ENCODE measurements around a stretch of chr15.

- PRO-cap = no peak
Observed at GRCh38 chr15:94343909-94344770, 112.8 kb downstream of the MCTP2 start.

- PRO-cap = unidirectional peak, minus-strand start at chr15:94968300
Observed at GRCh38 chr15:94968074-94968404, 736.7 kb downstream of the MCTP2 start.

DNA sequence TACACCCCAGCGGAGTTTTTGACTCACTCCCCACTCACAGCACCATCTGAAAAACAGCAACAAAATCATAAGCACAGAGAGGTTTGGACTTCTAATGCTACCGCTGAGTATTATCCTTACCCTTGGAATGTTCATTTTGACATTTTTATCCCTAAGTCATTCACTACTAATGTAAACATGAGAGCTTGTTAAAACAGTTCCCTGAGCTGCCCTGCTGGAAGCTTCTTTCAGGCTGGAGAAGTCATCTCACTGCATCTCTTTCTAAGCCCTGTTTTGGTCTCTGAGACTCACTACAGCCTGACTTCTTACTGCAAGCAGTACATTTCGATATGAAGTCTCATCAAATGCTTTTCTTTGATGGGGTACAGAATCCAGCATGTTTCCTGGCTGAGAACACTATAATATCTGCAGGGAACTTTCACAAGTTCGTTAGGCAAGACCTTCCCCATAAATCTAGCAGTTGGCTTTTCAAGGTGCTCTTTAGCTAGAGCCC is 1046.0 kb downstream of the MCTP2 start:
- PRO-cap = no peak

DNA sequence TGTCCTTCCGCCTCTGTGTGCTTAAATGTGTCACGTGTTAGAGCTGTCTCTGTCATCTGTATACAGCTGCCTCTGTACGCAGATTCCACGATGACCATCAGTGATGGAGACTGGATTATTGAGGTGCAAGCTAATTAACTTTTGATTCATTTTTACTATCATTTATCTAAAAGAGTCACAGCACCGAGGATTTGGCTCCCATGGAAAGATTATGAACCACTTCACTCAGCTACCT is 1048.0 kb downstream of the MCTP2 start:
- PRO-cap = no peak

DNA sequence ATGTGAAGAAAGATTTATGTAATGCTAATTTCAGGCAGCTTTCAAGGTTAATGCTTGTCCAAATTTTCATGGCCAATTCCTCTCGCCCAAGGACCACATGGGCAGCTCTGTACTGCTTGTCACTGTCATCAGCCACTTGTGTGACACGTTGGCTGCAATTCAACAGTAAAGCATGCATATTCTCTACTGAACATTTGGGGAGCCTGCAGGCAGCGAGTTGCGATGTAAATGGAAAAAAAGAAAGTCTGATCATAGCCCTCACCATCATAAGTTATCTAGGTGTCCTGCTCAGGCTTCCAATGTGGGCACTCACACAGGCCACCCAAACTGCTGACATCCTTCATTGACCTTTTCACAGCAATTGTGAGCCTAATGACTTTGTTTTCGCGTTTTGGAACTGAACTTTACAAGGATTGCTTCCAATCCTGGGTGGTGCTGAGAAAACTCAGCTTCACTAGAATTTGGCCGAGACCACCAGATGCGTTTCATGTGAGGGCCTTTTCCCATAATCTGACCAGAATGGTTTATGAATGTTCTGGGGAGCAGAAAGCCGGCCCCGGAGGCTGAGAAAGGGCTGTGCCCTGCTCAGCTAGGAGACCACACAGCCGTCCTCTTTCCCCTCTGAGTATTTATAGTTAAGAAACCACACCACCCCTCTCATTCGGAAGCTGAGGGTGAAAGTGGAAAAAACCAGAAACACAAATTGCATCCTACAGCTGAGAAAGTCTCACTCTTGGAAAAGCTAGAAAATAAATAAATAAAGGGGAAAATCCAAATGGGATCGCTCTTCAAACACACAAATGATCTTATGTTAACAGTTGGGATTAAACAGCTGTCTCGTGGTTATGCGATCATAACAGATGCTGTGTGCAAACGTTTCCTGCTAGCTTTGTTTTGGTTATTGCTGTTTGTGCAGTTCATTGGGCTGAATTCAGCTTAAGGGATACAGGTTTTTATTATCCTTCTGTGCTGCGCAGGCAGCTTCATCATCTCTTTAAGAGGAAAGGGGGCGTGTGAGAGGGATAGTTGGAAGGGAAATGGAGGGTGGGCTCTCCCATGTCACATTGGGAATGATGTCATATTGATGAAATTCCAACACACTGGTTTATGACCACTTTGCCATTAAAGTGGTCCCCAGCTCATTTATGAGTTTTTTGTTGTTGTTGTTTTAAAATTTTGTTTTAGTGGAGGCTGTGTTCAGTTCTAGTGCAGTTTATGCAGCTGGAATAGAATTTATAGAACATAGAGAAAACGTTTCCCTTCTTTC is 1026.3 kb upstream of the NR2F2 start:
- PRO-cap = no peak

DNA sequence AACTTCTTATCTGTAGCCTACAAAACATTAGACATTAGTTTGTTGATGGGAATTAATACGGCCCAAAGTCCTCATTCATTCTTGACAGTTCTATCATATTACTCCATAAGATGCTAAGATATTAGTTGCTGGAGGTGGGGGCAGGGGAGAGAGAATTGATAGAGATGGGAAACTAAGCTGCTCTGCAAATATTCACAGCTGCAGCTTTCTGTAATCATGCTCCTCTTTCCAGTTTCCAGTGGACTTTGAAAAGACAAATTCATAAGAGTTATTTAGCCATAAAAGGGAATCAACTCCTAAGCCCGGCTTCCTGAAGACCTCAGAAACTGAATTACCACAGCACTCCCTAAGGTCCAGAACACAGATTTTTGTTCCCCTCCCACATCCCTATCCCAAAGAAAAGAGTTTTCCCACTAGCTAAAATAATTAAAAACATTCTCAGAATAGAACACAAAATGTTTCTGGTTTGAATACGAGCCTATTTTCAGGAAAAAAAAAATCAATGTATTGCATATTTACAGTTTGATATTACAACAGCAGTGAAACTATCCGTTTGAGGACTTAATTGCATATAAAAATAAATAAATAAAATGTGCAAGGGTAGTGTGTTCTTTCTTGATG is 871.8 kb upstream of the NR2F2 start:
- PRO-cap = no peak

DNA sequence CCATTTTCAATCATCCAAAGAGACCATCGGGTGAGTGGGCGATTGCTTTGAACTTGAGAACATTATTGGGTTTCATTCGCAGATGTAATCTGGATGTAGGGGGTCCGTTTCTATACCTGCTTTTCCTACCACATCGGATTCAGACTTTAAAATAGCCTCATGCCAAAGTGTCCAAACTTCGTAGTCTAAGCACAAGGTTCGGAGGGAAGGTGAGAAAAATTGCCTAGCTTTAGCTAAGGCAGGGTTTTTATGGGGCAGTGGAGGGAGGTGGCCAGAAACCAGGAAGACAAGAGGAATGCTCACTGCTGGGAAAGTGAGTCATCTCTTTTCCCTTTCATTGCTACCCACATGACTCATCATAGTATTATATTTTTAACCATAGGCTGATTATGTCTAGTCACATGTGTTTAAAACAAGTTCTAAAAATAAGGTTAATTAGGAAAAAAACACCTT is 773.1 kb upstream of the NR2F2 start:
- PRO-cap = no peak

DNA sequence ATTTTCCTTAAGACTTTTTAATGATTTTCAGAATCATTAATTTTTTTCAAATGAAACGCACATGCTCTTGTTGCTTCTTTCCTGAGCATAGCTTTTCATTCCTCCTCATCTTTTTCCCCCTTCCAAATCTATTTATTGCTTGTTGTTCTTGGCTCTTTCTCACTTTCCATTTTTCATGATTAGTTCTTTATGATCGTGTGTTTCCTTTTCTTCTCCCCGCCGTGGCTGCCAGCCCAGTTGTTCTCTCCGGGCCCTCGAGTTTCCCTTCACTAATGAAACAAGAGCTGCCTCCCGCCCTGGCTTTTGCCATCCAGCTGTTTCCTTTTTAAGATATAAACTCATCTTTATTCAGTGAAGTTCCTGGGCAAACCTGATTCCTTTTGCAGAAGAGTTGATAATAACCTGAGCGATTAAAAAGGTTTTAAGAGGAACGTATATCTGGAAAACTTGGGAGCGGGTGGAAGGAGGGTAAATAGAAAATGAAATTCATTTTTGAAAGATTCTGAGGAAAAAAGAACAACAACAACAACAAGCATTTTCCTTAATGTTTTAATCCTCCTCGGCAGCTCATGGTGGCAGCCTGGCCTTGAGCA is 170.2 kb upstream of the NR2F2 start:
- PRO-cap = no peak

DNA sequence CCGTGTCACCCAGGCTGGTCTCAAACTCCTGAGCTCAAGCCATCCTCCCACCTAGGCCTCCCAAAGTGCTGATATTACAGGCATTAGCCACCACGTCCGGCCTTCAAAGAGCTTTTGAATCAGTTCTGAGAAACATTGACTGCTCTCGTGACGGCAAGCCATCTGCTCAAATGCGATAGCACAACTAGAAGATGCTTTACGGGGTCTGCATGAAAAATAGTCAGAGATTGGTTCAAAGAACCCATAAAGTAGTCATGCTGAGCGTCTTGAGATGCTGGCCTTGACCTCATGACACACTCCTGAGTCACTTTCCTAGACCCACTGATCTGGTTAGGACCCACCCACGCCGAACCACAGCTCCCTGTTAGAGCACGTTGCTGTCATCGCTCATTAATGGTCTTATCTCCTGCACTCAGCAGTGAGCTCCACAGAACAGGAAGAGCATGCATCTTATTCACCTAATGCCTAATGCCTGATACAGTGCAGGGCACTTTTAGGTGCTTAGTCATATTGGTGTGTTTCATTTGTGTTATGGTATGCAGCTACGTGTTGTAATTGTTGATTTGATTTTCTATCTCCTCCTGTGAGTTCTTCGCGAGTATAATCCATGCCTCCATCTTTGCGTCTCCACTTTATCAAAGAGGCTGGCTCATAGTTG is 56.8 kb upstream of the NR2F2 start:
- PRO-cap = no peak

DNA sequence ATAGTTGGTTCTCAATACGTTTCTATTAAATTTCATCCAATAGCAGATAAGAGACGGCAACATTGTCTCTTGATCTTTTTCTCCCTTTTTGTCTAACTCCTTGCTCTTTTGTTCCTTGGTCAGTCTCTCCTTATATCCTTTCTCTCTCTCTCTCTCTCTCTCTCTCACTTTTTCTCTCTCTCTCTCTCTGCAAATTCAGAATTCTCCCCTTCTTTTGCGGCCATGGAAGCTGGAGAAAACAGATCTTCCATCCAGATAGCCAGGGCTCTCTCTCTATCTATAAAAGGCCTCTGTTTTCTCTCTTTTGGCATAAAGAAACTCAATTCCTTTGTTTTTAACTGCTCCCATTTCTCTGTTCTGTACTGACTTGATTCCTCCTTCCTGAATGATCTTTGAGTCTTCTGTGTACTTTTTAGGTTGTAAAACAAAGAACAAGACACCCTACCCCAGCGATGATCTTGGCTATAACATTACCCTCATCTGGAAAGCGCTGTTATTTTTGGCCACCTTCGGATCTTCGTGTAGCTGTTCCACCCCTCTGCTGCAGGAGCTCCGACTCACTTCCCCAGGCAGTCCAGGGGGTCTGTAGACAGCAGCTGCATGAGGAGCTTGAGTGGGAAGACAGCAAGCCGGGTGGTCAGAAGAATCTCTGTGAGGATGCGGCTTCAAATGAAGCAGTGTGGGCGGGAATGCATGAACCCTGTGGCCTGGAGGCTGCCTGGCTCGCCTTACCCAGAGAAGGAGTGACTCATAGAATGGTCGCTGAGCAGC is 45.5 kb upstream of the NR2F2 start:
- PRO-cap = no peak

DNA sequence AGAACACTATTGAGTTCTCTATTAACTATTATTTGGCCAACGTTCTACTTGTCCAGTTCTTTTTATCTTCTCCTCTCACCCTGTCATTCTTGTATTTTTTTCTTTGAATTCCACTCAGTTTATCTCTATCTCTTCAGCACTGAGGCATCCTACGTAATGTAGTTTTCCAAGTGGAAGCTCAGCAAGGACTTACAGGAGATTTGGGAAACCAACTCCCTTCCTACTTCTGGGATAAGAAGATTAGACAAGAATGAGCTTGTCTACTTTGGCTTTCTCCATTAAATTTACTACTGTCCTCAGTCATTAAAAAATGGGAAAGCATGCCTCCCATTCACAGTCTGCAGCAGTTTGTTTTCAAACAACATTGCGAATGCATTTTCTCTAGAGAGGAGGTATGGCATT is 21.3 kb upstream of the NR2F2 start:
- PRO-cap = no peak

DNA sequence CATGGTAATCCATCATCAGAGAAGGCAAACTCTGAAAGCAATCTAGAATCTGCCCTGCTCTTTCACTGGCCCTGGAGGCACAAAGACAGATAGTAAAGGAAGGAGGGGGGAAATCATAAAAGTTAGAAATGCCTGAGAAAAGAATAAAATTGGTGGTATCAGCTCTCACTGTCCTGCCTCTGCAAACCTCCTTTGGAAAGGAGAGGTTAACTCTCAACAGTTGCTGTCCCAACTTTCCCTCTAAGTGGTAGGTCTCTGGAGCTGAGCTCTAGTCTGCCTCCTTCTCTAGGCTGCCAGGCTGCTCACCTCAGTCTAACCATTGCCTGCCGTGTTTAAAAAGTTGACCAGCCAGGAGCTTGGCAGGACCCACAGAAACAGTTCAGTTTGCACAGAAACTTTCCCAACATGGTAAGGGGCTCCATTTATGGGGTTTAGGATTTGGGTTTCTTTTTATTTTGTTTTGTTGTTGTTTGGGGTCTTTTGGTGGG is 13.3 kb upstream of the NR2F2 start:
- PRO-cap = no peak

GRCh38 chr15:96327454-96327829 is 3.1 kb upstream of the NR2F2 start:
- PRO-cap = no peak

GRCh38 chr15:96327926-96328897 is 2.3 kb upstream of the NR2F2 start:
- PRO-cap = no peak

- PRO-cap = bidirectional peak, plus-strand start at chr15:96341075, minus-strand start at chr15:96341000
Observed at GRCh38 chr15:96340349-96341162, 10.1 kb downstream of the NR2F2 start.

DNA sequence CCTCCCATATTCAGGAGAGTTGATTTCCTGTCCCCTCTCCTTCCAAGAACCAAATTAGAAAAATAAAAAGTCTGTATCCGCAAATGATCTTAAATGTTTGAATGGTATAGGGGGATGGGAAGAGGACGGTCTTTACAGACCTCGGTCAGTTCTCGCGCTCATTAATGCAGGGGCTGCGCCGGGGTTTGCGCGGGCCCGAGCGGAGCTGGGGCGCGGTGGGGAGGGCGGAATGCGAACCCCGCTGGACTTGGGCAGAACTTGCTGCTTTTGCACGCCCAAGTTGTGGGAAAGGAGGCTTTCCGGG is 10.9 kb downstream of the NR2F2 start:
- PRO-cap = no peak

GRCh38 chr15:96356469-96357560 is 26.3 kb downstream of the NR2F2 start:
- PRO-cap = no peak

- PRO-cap = no peak
Observed at GRCh38 chr15:97231651-97232017, 728.9 kb upstream of the ARRDC4 start.

GRCh38 chr15:97875332-97876406 is 84.8 kb upstream of the ARRDC4 start:
- PRO-cap = bidirectional peak, plus-strand start at chr15:97875778, minus-strand start at chr15:97875619

GRCh38 chr15:98016859-98017394 is 56.4 kb downstream of the ARRDC4 start:
- PRO-cap = no peak